ENCODE results near the gene LPCAT4.

- RRBS: 92% methylated on average over 8 of the region's 20 CpGs
Observed at GRCh38 chr15:31345617-31346463, 19.2 kb downstream of the KLF13 start.

DNA sequence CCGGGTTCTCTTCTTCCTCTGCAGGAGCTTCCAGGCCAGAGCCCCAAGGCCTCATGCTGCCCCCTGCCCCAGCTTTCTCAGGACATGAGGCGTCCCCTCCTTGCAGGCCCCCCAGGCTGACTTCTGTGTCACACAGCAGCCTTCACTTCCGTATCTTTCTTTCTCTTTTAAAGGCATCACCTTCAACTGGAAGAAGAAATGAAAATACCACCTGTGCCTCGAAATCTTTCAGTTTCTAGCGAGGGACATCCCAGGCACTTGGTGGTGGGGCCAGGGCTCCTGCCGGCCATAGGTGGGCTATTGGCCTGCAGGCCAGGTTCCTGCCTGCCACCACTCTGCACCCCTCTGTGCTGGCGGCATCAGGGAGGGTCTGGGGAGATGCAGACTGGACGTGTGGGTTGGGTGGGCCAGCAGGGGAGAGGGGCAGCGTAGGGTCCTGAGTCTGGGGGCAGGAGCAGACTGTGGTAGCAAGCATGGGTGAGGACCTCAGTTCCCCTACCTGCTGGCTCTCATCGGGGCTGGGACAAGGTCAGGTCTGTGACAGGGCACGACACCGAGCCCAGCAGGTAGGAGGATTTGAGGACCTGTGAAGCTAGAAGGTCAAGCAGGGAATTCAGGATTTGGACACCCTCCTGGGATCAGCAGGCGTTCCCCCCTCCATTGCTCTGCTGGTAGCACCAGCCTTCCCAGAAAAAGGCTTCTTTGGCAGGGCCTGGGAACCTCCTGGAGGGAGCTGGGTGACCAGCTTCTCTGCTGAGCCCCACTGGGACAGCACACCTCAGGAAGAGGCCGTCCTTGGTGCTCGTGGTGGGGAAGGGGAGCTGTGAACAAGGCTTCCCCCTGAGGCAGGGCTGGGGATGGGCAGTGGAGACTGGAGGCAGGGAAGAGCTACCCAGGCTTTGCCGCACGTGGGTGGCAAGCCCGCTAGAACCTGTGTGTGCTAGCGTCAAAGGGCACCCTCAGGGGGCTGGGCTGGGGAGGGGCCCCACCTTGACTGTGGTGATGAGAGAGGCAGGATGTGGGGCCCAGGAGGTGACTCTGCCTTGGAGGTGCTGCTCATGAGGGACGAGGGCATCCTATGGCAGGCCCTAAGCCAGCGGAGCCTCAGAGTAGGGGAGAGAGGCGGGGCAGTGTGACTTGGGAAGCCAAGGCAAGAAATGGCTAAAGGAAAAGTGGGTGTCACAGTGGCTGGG is 20.3 kb downstream of the KLF13 start:
- RRBS: no CpG with 5 or more reads among the region's 22 CpGs

GRCh38 chr15:31368674-31368894 is 41.9 kb downstream of the KLF13 start:
- RRBS: no CpG with 5 or more reads among the region's 4 CpGs

DNA sequence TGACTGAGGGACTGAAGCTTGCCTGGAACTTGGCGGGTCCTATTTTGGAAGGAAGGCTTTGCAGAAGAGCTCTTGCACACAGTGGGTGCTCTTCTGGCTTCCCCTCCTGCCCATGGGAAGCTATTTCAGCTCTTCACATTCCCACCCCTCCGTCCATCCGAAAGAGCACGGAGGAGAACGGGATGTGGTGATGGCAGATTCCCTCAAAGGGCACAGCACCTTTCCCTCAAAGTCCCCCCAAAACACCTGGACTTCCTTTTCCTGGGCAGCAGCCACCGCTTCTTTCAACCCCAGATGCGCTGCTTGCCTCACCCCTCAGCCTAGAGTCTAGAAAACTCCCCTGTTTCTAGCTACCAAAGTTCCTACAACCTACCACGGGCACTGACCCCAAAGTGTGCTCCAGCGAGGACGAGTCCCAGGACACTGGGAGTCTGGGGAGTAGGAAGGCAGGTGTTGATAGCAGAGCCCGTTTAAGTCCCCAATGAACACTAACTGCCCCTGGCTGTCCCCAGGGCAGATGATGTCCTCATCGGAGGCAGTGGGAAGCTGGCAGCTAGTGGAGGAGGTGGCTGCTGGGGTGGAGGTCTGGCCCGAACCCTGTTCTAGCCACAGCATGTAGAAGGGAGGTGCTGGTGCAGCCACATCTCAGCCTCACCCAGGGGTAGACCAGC is 51.5 kb downstream of the KLF13 start:
- RRBS: no CpG with 5 or more reads among the region's 13 CpGs

DNA sequence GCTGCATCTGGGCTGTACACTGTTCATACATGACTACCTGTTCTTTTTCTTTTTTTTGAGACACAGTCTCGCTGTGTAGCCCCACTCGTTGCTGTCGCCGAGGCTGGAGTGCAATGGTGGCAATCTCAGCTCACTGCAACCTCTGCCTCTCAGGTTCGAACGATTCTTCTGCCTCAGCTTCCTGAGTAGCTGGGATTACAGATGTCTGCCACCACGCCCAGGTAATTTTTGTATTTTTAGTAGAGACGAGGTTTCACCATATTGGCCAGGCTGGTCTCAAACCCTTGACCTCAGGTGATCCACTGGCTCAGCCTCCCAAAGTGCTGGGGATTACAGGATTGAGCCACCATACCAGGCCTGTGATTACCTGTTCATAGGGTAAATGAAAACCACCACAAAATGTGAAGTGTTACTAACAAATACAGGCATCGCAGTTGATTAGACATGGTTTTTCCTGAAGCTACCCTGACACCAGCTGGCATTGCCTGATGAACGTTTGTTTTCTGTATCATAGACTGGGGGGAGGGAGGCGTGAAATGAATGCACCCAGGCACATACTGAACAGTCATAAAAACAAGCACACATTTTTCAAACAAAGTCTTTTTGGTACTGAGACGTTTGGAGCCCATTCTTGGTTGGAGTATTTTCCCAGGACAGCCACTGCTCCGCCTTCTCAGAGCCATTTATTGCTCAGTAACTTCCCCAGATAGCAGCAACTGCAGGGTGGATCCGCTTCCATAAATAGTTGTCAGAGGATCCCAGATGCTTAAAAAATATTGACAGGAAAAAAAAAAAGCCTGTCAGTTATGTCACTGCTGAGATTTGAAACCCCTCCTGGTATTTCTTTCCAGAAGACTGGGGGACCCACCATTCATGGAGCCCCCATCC is 52.3 kb downstream of the KLF13 start:
- RRBS: no CpG with 5 or more reads among the region's 14 CpGs

- RRBS: no CpG with 5 or more reads among the region's 9 CpGs
Observed at GRCh38 chr15:31383318-31383675, 56.7 kb downstream of the KLF13 start.

DNA sequence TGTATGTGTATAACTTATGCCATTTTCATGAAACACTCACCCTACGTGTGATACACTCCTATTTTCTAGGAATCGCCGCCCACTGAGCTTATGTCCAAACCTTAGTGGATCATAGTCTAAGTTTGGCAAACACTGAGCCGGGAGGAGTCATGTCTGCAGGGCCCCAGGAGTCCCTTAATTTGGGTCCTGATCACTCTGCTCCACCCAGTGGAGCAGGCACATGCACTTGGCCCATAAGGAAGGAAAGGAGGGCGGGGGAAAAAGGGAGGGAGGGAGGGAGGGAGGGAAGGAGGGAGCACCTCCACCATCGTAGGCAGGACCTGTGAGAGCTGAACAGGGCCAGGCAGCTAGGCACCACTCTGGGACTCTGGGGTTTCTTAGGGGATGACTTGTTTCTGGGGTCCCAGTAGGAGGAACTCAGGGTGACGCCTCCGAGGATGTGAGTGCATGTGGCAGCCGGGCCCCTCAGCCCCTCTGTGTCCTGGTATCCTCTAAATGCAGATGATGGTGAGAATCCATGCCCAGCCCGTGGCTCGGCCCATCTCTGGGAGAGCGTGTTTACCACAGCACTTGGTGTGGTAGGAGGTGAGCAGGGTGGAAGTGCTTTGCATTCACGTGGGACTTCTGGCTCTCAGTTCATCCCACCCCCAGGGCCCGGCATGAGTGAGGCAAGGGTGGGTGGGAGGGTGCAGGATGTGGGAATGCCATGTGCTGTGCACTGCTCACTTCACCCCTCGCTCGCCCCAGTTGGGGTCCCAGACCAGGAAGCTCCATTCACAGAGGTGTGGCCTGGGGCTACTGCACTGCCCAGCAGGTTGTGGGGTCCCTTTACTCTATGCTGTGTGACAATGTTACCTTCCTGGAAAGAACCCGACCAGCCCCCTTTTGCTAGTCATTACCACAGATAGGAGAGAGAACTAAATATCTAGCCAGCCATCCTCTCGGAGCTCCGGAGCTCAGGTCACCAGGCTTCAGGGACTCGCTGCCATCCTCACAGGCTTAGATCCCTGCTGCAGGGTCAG is 109.6 kb downstream of the KLF13 start:
- RRBS: no CpG with 5 or more reads among the region's 20 CpGs

- RRBS: 89% methylated on average over 30 of the region's 65 CpGs
Observed at GRCh38 chr15:31440524-31441353, 114.1 kb downstream of the KLF13 start.

DNA sequence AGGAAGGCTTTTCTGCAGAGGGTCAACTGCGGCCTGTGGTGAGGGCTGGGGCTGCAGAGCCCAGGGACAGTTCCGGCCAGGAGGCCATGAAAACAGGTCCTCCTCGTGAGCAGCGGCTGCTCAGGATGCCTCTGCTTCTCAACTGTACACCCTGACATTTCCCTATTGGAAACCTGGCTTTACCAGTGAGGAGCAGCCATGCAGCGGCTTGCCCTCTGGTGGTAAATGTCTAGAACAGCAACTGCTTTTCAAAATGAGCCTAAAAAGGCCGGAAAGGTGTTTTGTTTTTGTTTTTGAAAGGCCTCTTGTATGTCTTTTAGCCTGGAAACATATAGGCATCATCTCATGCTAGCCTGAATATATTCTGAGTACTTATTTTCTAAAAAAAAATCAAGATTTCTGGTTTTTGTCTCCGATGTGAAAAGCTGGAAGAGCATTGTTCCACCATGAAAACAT is 163.4 kb downstream of the KLF13 start:
- RRBS: no CpG with 5 or more reads among the region's 7 CpGs

- RRBS: no CpG with 5 or more reads among the region's 12 CpGs
Observed at GRCh38 chr15:31554093-31554707, 227.6 kb downstream of the KLF13 start.

GRCh38 chr15:33091902-33092856 is 102.3 kb downstream of the FMN1 start:
- RRBS: no CpG with 5 or more reads among the region's 15 CpGs

- RRBS: no CpG with 5 or more reads among the region's 3 CpGs
Observed at GRCh38 chr15:33152524-33152770, 42.1 kb downstream of the FMN1 start.

GRCh38 chr15:33311587-33312115 is 884 bp downstream of the RYR3 start:
- RRBS: no CpG with 5 or more reads among the region's 28 CpGs

GRCh38 chr15:34366852-34368048 is at the start of gene LPCAT4:
Gene LPCAT4, minus strand, starts transcription at chr15:34367196.
- RRBS: 2% methylated on average over 39 of the region's 92 CpGs

- RRBS: 20% methylated on average over 46 of the region's 143 CpGs
Observed at GRCh38 chr15:34436571-34437605, 720 bp downstream of the GOLGA8A start.

- RRBS: no CpG with 5 or more reads among the region's 11 CpGs
Observed at GRCh38 chr15:34653969-34655035, 70.9 kb upstream of the GOLGA8B start.

DNA sequence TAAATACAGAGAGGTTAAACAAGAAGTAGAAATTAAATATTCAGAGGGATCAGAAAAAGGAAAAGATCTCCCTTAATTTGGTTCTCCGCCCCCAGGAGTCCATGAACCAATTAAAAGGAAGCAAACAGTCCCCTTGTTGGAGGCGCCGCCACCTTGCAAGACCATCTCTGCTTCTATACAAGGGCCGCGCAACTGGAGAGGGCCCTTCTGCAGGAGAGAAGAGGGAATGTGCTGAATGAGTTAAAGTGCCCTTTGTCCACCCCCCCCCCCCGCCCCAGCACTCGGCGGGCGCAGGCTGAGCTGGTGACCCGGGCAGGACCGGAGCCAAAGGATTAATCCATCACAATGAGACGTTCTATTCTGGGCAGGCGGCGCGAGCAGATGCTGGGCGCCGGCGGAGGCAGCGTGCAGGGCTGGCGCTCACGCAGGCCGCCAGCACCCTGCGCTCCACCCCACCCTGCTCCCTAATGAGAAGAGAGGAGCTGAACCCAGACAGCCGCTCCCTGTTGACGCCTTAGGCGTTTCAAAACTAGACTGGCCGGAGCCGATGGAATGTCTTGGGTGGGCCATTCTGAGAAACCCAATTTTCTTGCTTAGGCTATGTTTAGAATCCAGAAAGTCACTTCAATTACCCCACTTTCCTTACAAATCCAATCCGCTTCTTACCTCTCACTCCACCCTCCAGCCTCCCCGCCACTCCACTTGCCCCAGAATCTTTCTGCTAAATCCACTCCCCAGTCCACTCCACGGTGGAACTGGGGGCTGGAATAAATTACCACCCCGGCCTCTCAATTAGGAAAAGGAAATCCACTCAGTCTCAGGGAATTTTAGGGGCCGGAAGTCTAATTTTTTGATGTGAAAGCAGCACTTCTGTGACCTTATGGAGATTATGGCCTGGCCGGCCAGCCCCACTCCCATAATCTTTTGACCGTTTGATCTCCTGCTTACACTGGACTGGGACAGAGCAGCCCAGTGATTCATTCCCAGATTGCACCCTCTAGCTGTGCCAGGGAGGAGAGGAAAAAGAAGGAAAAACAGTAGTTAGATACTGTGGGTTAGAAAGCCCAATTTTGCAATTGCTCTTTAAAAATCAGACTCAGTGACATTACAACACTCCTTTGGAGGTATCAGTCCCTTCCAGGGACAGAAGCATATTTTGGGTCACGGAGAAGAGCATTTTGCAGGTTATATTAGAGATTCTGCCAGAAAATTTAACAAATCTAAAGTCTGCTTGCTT is 32.7 kb downstream of the GJD2 start:
- RRBS: 38% methylated on average over 7 of the region's 36 CpGs

DNA sequence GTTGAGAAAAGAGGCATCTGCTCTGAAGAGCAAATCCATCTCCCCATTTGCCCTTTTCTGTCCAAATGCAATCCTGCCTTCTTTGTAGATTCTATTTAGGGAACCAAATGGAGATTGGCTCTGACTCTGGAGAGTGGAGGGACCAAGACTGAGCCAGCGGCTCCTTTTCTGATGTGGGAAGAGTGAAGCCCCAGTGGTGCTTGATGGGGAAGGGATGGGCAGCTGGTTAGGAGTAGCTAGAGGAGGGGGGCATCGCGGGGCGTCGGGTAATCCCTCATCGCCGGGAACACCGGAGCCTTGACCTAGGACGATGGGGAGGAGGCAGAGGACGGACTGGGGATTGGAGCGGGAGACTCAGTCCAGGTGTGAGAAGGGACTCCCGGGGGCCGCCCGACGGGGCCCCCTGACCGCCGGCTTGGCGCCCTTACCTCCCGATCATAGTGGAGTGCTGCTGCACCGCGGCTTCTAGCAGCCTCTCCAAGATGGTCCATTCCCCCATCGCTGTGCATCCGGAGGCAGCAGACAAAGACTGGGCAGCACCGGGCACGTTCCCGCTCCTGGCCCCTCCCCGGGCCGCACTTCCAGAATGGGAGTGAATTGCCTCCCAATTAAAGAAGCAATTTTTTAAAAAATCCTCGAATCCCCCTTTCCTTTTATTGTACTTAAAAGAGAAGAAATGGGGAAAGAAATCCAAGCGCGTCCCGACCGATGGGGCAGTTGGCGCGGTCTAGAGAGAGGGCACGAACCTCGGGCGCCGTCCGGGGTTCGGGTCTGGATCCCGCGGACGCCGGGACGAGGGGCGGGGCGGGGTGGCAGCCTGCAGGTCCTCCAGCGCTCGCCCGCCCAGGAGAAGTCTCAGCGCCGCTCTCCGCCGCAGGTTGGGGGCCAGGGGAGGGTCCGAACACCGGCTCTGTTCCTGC is 548 bp downstream of the GJD2 start:
- RRBS: 92% methylated on average over 7 of the region's 57 CpGs

DNA sequence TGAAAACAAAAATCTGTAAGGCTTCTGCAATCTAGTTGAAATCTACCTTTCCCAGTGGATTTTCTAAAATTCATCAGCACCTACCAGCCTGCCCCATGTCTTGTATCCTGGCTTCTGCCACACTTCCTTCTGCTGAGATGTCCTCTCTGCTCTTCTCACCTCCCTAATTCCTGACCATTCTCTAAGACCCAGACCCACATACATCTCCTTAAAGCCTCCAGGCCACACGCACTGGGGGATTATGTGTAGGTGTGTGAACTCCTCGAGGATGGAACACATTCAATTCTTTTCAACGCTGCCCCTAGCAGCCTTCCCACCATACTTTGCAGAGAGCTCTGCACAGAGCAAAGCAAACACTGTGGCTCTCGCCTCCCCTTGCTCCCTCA is 6.2 kb downstream of the ACTC1 start:
- RRBS: no CpG with 5 or more reads among the region's 4 CpGs

DNA sequence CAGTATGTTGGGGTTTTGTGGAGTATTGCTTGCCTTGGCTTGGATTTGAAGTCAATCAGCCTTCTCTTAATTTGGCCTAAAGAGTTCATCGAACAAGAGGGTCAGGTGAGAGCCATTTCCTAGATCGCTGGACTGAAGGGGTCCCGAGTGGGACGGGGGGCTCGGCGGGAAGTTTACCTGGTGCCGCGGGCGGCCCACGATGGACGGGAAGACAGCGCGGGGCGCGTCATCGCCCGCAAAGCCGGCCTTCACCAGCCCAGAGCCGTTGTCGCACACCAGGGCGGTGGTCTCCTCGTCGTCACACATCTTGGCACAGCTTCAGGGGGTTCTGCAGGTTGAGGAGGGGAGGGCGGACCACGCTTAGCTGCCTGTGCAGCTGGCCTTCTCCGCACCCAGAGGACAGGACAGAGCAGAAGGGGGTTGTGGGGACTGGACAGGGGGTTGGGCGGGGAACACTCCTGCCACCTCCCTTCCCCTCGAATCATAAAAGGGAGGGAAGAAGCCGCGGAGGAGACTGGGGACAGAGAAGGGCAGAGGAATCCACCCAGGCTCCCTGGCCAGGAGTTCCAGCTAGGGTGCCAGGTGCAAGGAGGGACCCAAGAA is 745 bp downstream of the ACTC1 start:
- RRBS: no CpG with 5 or more reads among the region's 30 CpGs